ENCODE results near the gene TAS2R39.

DNA sequence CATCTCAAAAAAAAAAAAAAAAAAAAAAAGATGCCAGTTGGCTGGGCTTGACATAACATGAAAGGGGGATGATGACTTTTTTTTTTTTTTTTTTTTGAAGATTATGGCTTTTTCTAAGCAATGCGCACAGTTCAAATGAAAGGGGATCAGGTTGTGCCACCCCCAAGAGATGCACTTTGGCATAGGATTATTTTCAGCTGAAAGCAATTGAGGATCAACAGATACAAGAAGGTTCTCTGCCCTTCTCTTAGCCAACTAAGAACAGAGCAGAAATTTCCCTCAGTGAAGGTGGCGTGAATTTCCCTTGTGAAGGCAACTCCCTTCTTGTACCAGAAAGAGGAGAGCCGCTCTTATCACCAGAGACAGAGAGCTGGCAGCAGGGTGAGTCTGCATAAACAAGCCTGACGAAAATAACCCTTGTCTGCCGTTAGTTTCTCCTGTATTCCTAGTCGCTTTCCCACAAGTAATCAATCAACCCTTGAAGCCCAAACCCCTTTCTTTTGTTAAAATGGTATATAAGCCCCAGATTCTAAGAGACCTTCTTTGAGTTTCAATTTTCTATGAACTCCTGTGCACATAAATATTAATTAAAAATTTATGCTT, 28.6 kb upstream of the MKRN1 start:
- RRBS = no CpG with 5 or more reads among the region's 6 CpGs

GRCh38 chr7:140527252-140527723, 48.0 kb upstream of the MKRN1 start:
- RRBS = 66% methylated on average over 7 of the region's 25 CpGs

DNA sequence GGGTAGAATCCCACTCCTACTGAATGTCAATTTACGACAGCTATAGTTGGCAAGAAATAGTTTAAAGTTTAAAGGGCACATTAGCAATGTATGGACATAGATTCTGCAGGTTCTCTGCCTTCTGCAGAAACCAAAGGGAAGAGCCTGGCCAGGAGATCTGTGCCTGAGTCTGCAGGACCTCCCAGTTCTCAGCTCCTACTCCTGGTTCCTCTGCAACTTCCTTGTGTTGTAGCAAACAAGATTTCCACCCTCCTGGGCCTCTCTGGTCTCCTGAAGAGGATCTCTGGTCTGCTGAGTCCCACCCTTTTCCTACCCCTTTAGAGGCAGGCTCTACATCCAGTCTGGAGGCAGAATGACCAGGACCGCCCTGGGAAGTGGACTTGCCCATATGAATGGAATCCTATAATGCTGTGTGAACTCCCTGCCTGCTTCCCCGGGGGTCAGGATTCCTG, 3.3 kb downstream of the DENND2A start:
- RRBS = no CpG with 5 or more reads among the region's 3 CpGs

DNA sequence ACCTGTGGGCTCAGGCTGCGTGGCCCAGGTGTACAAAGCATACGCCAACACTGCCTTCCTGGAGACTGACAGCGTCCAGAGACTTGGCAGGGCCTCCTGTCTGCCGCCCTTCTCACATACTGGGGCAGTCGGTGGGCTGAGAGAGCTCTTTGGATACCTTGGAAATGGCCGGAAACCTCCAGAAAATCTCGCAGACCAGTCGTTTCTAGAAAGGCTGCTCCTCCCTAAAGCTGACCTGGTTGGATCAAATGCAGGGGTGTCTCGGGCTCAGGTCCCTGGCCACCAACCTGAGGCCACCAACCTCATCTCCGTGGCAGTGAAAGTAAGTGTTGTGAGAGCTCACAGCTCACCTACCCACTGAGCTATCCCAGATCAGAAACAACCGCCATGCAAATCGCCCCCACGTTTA, 1.2 kb downstream of the ADCK2 start:
- RRBS = no CpG with 5 or more reads among the region's 13 CpGs

- RRBS = no CpG with 5 or more reads among the region's 5 CpGs
Observed at GRCh38 chr7:140719783-140720223, 23.3 kb downstream of the NDUFB2 start.

DNA sequence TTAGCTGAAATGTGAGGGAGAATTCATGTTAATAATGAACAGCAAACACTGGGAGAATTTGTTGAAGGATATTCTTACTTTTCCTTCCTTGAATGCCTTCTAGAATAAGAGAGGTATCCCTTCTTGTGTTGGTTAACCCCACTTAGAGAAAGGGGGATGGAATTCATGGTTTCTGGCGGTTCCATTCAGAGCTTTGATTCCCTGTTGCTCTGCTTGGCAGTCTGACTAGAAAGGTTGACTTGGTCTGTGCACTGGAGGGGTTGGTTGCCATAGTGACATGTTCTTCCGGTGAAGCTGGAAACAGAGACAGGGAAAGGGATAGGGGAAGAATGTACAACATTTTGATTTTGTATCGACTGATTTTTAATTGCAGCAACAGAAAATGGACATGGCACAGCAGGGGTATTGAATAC, 2.5 kb downstream of the TMEM178B start:
- RRBS = no CpG with 5 or more reads among the region's 3 CpGs

- RRBS = no CpG with 5 or more reads among the region's 12 CpGs
Observed at GRCh38 chr7:141366015-141366913, 184.9 kb upstream of the AGK start.

- RRBS = no CpG with 5 or more reads among the region's 6 CpGs
Observed at GRCh38 chr7:141654334-141655095, 47.5 kb downstream of the DENND11 start.

DNA sequence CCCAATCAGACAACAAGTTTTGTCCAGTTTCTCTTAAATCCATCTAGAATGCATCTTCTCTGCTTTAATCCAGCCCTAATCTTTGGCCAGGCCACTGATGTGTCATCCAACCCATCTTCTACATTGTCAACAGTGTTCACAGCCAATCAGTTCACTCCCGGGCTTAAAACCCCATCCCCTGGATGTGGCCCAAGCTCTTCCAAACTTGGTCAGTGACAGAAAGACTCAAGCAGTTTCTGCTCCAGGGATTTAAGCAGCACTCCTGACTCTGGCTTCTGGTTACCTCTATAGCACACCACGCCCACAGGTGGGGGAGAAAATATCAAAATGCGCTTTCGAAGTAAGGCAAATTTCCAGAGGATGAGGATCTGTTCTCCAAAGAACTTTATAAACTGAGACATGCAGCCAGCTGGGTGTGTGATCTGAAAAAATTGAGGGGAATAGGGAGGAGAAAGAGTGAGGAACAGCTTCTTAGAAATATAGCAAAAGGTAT, 35.9 kb downstream of the DENND11 start:
- RRBS = no CpG with 5 or more reads among the region's 4 CpGs

DNA sequence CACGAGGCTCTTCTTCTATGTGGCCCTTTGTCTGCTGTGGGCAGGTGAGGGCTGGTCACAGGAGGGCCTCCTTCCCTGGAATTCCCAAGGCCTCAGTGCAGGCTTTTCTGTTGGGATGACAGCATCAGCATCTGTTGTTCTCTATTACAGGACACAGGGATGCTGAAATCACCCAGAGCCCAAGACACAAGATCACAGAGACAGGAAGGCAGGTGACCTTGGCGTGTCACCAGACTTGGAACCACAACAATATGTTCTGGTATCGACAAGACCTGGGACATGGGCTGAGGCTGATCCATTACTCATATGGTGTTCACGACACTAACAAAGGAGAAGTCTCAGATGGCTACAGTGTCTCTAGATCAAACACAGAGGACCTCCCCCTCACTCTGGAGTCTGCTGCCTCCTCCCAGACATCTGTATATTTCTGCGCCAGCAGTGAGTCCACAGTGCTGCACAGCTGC, 142.1 kb upstream of the PRSS58 start:
- RRBS = no CpG with 5 or more reads among the region's 5 CpGs

- RRBS = no CpG with 5 or more reads among the region's 7 CpGs
Observed at GRCh38 chr7:142482768-142483253, 225.0 kb upstream of the PRSS58 start.

DNA sequence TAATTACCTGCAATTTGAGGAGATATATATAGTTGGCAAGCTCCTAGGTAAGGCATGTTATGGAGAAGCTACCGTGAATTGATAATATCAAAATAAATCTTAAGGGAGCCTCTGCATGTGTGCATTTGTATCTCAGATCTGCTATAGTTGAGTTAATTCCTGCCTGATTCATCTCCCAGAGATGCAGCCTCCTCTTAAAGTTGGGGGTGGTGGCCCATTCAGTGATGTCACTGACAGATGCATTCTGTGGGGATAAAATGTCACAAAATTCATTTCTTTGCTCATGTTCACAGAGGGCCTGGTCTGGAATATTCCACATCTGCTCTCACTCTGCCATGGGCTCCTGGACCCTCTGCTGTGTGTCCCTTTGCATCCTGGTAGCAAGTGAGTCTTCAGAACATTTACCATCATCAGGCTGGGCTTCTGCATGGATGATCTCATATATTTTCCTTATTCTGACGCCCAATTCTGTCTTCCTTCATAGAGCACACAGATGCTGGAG, 185.8 kb upstream of the PRSS1 start:
- RRBS = no CpG with 5 or more reads among the region's 2 CpGs

GRCh38 chr7:142656390-142656965, 92.8 kb upstream of the PRSS1 start:
- RRBS = no CpG with 5 or more reads among the region's 3 CpGs

- RRBS = no CpG with 5 or more reads among the region's 3 CpGs
Observed at GRCh38 chr7:142715104-142715633, 34.1 kb upstream of the PRSS1 start.

- RRBS = no CpG with 5 or more reads among the region's 10 CpGs
Observed at GRCh38 chr7:142795082-142795931, 24.5 kb downstream of the PRSS2 start.

- RRBS = no CpG with 5 or more reads among the region's 11 CpGs
Observed at GRCh38 chr7:142804455-142805481, 34.0 kb downstream of the PRSS2 start.

- RRBS = no CpG with 5 or more reads among the region's 8 CpGs
Observed at GRCh38 chr7:142812239-142813156, 41.7 kb downstream of the PRSS2 start.

DNA sequence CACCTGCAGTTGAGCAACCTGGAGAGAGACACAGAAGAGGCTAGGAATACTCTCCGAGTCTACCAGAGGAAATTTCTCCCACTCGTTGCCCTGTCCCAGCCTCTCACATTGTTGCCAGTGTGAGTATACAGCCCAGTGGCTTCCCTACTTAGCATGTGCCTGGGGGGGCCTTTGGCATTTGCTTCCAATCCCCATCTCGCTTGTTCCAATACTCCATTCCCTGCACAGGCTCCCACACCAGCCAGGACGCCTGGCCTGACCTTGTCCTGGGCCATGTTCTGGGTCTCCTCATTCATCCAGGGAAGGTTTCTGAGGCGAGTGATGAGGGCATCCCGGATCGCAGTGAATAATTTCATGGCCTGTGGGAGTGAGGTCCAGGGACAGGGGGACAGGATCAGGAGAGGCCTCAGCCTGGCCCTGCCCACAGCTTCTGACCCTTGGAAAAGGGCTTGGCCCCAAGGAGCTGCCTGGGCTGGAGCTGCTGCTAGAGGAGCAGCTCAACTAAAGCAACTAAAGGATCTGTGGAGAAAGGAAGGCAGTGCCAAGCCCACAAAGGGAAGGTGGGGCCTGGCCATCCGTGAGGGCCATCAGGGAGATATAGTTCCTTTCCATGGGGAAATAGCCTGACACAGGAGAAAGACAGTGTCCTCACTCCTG, 5.2 kb downstream of the LLCFC1 start:
- RRBS = no CpG with 5 or more reads among the region's 8 CpGs

DNA sequence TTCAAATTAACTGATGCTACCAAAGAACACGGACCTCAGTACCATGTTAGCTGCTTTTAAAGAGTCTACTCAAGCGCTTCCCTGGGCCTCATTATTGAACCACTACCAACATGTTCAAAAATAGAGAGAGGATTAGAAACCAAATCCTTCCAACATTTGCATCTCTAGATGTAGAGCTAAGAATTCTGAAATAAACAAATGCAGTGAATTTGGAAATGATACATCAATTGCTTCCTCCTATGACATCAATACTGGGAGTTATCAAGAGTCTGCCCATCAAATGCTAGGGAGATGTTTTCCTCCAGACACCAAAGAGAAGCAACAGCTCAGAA, at the start of gene TAS2R39:
TAS2R39 (plus strand) TSS at position 281 of the 332 bp plus-strand sequence.
- RRBS = no CpG with 5 or more reads among the region's 2 CpGs